Trachea (tissue), 1 donor: ENCODE results near the genes MRPS36, GTF2H2C and FCHO2.

DNA sequence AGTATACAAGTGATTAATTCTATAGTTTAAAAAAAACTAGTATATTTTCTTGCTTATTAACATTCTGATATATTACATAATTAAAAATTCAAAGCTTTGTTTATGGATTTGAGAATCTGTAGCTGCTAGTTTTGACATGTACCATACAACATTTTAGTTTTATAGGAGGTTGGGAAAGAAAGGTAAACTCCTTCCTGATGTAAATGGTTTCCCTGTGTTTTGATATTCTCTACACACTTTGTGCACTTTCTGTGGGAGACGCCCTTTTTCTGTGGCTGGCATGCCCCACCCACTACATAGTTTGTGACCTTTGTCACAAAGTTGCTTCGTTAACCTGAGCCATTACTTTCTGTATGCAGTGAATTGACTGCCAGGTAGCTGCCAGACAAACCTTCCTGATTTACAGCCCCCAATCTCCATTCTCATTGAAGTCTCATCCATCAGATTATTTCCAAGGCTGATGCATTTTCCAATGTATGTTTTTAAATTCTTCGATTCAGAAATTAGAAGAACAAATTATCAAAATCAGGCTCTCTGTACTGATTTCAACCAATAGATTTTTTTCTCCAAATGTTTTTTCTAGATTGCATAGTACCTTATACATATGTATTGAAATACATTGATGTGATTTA lies 90.7 kb downstream of the NLN start:
- PRO-cap, result no peak

GRCh38 chr5:66004756-66005827 lies 78.7 kb downstream of the ERBIN start:
- PRO-cap, result no peak

GRCh38 chr5:66358607-66359033 lies 214.5 kb downstream of the SREK1 start:
- PRO-cap, result no peak

GRCh38 chr5:67006203-67006944 lies 190.2 kb downstream of the CD180 start:
- PRO-cap, result no peak

DNA sequence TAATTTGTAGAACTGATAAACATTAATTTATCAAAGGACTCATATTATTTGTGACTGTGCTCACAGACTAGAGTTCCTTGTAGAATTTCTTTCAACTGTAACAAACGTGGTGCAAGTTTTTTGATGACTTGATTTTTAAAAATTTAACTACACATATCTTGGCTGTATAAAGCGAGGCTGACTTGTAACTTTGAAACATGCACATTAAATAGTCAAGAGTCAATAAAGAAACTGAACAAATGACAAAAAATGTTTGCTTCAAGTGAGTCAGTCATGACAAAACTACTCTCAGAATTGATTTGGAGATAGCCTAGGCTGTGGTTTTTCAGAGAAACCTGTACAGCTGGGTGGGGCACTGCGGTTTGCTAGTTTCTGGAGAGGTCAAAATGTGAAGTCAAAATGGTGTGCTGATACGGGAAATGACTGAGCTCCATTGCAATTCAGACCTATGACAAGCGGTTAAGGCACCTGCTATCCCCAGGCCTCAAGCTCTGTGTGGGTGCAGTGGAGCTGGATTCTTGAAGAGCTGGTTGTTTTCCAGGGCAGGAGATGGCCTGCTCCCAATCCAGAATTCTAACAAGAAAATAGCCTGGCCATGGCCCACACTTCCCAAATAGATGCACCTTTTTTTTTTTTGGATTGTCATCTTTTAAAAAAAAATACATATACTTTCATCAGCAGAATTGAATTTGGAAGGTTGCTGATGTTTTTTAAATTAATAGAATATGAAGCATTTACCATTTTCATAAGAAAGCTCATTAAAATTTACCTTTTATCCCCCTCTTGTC lies 10.4 kb upstream of the CD180 start:
- PRO-cap, result no peak

DNA sequence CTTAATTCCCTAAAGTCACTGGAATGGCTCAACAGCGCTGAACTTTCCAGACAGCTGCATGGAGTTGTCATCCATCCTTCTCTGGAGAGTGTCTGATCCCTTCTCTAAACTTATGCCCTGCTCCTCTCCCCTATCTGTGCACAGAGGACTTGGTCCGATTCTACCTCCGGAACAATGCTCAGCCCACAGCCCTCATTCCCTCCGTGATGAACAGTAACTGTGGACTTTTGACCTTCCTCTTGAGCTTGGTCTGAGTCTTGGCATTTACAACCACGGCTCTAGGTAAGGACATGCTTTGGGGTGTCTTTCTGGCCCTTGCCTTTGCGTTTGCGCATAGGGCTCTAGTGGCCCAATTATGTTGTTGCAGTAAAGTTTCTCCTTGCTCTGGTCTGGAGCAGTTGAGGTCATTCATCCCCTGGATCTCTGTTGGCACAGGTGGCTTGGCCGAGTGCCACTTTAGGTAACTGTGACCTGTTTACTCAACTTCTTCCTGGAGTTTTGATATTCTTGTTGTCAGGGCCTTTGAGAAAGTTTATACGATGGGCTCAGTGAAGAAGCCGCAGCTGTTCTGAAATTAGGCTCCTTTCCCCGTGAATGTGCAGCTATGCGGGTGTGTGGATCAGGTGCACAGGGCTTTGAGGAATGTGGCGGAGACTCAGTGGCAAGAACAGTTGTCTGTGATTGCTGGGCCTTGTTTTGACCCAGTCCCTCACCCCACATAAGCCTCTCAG lies 18.4 kb upstream of the CD180 start:
- PRO-cap, result no peak

GRCh38 chr5:67288005-67288214 lies 91.3 kb upstream of the CD180 start:
- PRO-cap, result unidirectional peak, plus-strand start at chr5:67288059

GRCh38 chr5:67315013-67315993 lies 118.7 kb upstream of the CD180 start:
- PRO-cap, result no peak

DNA sequence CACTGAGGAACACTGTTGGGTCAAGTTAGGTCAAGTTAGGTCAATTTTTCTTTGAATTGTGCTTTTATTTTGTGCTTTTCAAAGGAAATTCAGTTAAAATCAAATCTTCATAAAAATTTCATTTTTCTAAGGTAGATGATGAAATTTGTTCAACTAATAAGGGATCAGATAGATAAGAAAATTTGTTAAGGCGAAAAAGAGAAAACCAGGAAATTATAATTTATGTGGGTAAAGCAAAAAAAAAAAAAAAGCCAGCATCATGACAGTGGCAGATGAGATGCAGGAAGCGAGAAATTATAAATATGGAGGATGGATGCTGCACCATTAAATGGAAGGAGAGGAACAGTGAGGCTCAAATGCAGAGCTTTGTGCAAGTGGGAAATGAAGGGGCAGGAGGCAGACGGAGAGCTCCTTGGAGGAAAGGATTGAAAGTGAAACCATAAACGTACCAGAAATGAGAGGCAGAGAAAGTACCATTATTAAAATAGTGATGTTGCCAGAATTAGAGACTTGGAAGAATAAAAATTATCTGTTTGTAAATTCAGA lies 340.7 kb upstream of the CD180 start:
- PRO-cap, result no peak

GRCh38 chr5:67642359-67642905 lies 445.8 kb upstream of the CD180 start:
- PRO-cap, result no peak

GRCh38 chr5:68251321-68251743 lies 35.8 kb downstream of the PIK3R1 start:
- PRO-cap, result no peak

DNA sequence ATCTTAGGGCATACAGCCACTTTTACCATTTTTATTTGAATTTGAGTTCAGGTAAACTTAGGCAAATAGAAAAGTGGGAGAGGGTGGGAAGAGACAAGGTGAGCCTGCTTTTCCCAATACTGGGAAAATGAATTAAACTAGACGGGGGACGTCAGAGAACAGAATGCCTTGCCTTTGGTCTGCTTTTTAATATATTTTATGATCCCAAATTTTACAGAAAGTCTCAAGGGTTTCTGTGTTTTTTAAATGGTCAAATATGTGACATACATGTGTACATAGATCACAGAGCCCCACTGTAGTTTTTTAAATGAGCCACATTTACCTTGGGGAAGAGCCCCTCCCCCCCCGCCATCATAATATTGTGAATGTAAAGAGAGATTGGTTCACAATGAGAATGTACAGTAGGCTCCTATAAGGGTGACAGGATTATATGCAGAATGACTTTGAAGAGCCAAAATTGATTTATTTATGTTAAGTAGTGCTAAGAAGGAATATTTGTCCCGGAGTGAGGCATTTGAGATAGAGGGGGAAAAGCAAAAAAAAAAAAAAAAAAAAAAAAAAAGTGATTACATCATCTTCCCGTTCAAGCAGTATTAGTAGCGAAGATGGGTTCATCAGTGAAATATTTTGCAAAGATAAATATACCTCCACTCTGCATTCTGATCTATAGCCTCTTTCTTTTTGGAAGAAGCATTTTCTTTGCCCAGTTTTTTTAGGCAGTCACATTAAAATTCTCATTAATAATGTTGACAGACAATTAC lies 73.8 kb downstream of the PIK3R1 start:
- PRO-cap, result no peak

DNA sequence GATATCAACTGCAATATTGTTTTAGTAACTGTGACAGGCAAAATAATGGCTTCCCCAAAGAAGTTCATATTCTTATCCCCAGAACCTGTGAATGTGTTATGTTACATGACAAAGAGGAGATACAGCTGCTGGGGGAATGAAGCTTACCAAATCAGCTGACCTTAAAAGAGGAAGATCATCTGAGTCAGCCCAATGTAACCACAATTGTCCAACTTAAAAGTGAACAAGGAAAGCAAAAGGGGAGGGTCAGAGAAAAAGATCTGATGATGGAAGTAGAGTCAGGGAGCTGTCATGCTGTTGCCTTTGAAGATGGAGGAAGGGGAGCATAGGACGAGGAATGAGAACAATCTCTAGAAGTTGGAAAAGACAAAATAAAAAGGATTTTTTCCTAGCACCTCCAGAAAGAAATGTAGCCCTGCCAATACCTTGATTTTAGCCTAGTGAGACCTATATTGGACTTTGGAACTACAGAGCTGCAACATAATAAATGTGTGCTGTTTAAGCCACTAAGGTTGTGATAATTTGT lies 115.7 kb downstream of the PIK3R1 start:
- PRO-cap, result no peak

GRCh38 chr5:69026607-69026980 lies 67.2 kb upstream of the SLC30A5 start:
- PRO-cap, result no peak

DNA sequence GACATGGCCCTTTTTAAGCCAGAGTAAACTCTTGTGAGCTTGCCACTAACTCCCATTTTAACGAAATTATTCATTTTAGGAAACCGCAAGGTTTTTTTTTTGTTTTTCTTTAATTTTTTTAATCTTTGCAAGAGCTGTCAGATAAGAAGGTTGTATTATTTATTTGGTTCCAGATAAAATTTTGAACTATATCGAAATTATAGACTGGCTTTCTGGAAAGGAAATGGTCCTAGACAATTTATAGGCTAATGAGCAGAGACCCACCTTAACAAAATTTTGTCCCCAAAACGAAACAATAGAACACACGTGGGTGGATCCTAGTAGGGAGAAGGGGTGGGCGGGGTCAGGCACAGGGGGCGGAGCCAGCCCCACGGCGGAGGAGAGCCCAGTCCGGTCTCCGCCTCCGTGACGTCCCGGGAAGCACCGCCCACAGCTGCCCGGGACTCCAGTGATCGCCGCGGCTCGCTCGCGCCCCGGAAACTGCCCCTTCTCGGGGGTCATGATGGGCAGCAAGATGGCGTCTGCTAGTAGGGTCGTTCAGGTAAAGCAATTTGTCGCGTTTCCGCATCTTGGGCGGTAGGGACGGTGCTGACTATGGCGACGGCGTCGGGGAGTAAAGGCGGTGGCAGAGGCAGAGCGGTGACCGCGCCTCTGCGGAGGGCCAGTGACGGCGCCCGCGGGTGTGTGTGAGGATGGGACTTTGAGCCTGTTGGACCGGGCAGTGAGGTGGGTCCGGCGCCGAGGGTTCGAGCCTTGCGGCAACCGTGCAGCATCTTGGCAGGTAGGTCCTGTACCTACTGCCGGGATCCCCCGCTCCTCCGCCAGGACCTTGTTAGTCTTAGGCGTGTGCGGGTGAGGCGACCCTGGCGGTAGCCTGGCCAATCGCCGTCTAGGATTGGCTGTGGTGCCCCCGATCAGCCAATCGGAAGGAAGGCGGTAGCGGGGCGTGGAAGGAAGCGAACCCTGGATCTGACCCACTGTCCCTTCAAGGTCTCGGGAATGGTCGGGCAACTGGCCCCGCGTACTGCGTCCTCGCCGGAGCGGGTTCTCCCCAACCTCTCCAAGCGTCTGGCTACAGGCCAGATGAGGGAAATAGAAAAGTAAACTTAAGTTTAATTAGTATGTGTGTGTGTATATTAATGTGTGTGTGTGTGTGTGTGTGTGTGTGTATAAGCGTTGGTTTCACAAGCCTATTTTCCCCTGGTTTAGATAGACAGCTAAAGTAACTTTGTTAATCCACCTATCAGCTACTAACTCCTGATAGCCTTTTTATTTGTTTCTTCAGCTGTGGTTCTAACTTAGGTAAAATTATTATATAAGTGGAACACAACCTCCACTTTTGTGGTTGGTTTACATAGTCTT lies at the start of gene MRPS36:
MRPS36 (plus strand) TSS at position 430 of the 1,362 bp plus-strand sequence.
- PRO-cap, result unidirectional peak, plus-strand start at position 408 of the sequence; unidirectional peak, plus-strand start at position 478 of the sequence; bidirectional peak, plus-strand start at position 988 of the sequence, minus-strand start at position 831 of the sequence

DNA sequence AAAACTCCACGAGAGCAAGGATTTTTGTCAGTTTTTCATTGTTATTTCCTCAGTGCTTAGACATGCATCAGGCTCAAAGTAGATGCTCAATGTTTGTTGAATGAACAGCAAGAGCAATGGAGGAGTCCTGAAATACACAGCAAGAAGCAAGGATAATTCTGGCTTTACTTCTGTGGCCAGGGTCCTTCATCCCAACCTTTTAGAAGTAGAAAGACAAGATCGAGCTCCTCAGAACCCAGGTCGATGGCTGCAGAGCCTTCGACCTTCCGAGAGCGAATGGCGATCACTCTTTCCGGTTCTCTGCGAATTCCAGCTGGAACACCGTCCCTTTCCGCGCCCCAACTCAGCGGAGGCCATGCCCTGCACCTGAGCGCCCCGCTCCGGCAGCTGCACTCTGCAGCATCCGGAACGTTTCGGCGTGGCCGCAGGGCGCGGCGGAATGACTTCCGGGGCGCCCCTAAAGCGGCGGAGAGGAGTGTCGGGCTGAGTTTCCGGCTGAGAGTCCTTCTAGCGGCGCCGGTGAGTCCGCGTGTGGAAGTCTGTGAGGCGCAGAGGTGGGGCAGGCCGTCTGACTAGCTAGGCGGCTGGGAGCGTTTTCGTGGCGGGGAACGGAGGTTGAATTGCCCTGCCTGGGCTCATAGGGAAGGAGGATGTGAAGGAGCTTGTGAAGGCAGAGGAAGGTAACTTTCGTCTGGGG lies at the start of gene GTF2H2C:
GTF2H2C (plus strand) TSS at position 468 of the 697 bp plus-strand sequence.
- PRO-cap, result no peak

- PRO-cap, result no peak
These were observed 33.9 kb downstream of the BDP1 start for GRCh38 chr5:71489311-71489725.

- PRO-cap, result no peak
These were observed 182.2 kb upstream of the MAP1B start for GRCh38 chr5:71925033-71925476.

DNA sequence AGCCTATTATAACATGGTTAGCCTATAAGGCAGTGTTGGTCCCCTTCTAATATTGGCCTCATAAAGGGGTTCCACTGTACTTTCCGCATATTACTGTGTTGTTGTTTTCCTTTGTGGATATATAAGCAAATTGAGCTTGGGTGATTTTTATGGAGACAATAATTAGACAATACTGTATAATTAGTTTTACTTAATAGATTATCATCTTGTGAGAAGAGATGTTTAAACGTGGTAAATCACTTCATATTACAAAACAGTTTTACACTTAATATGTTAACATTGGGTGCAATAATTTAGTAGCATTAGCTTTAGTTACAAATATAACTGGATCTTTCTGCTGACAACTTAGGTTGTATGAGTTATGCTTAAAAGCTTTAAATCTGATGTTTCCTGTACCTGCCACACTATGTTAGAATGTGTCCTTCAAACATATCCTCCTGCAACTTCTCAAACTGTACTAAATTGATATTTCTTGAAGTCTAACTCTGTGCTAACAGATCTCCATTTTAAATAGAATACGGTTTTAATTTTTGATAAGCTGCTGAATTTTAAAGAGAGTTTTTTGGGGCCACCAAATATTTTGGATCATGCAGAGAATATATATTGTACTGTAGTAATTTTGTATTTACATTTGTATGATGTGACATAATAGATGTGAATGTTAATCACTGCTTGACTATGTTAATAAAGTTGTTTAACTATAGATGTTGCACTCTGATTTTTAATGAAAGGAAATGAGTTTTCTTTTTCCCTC lies 42.0 kb upstream of the FCHO2 start:
- PRO-cap, result no peak

DNA sequence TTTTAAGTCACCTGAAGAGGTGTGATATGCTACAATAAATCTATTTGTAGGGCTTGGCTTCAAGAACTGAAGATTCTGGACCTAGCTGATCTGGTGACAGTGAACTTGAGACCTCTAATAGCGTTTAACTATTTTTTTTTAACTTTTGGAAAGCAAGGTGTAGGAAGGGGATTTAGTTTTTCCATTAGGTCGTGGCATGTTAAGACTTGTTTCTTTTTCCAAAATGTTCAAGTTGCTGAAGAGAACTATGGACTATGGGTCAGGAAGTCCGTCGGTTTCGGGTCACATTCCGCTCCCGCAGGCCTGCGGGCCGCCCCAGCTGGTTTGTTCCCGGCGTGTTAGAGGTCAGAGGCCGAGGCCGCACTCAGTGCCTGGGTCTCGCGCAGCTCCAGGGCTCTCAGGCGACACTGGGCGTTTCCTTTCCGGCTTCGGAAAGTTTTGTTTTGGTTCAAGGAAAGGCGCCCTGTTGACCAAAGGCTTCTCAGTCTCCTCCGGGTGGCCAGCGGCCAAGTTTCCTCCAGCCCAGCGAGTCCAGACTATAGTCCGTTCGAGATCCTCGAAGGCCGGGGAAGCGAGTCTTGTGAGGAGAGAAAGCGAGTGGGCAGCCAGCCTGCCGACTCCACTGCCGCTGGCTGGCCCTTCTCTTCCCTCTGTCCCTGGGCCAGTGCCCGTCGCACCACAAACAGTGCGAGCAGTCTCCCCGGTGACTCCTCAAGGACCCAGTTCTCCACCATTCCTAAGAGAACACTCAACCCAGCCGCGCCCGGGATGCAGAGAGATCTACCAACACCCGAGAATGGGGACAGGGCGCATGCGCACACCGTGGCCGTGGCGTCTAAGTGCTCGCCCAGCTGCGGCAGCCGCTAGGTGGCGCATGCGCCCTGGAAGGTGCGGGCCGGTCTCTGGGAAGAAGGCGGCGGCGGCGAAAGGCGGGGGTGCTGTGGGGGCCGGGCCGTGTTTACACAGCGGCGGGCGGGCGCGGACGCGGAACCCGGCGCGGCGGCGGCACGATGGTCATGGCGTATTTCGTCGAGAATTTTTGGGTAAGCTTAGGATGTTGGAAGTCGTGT lies at the start of gene FCHO2:
FCHO2 (plus strand) TSS at position 955 of the 1,070 bp plus-strand sequence.
- PRO-cap, result bidirectional peak, plus-strand start at position 965 of the sequence, minus-strand start at position 713 of the sequence